ENCODE data around the genes NAA35 and TUT7.

GRCh38 chr9:83629598-83630277 is 6.8 kb downstream of the IDNK start:
- PRO-cap, result no peak
- RAMPAGE, long total RNA, result no peak

DNA sequence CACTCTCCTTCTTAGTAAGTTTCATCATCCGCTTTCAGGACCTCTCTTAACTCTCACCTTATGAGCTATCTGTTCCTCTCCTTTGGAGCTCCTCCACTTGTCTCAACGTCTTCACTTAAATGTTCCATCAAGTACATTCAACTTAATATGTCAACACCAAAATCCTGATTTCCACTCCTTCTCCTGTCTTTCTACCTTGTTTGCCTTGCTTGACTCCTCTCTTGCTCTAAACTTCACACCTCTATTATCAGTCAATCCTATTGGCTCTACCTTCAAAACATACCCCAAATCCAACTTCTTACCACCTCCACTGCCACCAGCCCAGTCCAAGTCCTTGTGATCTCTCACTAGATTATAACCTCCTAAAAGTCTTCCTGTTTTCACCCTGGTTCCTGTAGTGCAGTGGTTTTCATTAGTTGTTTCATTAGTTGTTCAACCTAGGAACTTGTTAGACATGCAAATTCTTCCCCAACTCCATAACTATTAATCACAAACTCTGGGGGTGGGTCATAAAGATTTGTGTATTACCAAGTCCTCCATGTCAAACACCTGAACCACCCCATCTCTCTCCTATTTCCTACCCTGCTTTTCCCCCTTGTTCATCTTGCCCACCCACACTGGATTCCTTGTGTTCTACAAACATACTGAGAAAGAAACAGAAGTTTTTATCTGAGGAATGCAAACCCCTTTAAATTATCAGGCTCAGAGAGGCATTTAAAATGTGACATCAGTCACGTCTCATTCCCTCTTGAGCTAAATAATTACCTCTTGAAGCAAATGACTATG is 34.4 kb downstream of the IDNK start:
- PRO-cap, result no peak
- RAMPAGE, long total RNA, result no peak

GRCh38 chr9:83670976-83671759 is 36.6 kb downstream of the UBQLN1 start:
- PRO-cap, result no peak
- RAMPAGE, long total RNA, result no peak

DNA sequence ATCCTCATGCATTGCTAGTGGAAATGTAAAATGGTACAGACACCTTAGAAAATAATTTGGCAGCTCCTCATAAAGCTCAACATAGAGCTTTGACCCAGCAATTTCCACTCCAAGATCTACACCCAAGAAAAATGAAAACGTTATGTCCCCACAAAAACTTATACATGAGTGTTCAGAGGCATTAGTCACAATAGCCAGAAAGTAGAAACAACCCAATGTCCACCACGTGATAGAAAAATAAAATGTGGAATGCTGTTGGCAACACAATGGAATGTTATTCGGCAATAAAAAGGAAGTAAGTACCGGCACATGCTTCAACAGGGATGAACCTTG is 6.1 kb downstream of the UBQLN1 start:
- PRO-cap, result no peak
- RAMPAGE, long total RNA, result no peak

- PRO-cap, result no peak
- RAMPAGE, long total RNA, result no peak
Measured at GRCh38 chr9:83965964-83966933, 9.7 kb upstream of the C9orf64 start.

GRCh38 chr9:83969618-83970713 is 10.0 kb downstream of the HNRNPK start:
- PRO-cap, result no peak
- RAMPAGE, long total RNA, result no peak

- PRO-cap, result no peak
- RAMPAGE, long total RNA, result no peak
Measured at GRCh38 chr9:83976000-83976650, 3.9 kb downstream of the HNRNPK start.

- PRO-cap, result unidirectional peak, minus-strand start at chr9:83979621
- RAMPAGE, long total RNA, result no peak
Measured at GRCh38 chr9:83979294-83980046, 545 bp downstream of the HNRNPK start.

DNA sequence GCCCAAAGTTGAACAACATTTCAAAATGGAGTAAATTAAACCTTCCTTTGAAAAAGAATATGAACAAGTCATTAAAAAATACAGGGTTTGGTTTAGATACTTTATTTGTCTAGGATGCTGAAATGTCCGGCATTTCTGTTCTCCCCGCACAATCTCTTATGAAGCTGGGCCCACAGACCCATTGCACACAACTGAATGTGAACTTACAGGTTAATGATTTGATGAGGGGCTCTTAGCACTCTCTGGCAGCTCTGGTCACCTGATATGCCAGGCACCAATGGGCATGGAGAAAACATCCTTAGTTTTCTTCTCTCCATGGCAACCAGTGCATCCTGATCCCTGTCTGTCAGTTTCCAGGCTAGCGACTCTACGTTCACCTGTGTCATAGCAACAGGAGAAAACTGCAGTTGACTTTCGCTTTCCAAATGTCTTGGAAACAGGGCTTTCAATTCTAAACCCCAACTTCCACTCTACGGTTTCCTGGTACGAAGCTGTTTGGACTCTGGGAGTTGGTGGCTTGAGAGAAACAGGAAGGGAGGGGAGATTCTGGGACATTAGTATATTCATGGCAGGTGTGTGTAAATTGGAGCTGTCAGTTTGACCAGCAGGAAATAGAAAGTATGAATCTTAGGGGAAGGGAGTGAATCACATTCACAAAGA is 74.5 kb downstream of the SLC28A3 start:
- PRO-cap, result no peak
- RAMPAGE, long total RNA, result no peak

GRCh38 chr9:84339813-84340409 is 647 bp downstream of the SLC28A3 start:
- PRO-cap, result no peak
- RAMPAGE, long total RNA, result no peak

- PRO-cap, result no peak
- RAMPAGE, long total RNA, result no peak
Measured at GRCh38 chr9:84858269-84858704, 188.8 kb downstream of the NTRK2 start.

- PRO-cap, result no peak
- RAMPAGE, long total RNA, result no peak
Measured at GRCh38 chr9:85040536-85041302, 371.2 kb downstream of the NTRK2 start.

DNA sequence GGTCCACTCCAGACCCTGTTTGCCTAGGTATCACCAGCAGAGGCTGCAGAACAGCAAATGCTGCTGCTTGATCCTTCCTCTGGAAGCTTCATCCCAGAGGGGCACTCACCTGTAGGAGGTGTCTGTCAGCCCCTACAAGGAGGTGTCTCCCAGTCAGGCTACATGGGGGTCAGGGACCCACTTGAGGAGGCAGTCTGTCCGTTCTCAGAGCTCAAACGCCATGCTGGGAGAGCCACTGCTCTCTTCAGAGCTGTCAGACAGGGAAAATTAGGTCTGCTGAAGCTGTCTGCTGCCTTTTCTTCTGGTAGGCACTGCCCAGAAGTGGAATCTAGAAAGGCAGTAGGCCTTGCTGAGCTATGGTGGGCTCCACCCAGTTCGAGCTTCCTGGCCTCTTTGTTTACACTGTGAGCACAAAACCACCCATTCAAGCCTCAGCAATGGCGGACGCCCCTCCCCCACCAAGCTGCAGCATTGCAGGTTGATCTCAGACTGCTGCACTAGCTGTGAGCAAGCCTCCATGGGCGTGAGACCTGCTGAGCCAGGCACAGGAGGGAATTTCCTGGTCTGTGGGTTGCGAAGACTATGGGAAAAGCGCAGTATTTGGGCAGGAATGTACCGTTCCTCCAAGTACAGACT is 18.7 kb downstream of the AGTPBP1 start:
- PRO-cap, result no peak
- RAMPAGE, long total RNA, result no peak

- PRO-cap, result no peak
- RAMPAGE, long total RNA, result no peak
Measured at GRCh38 chr9:85940977-85941994, at the start of gene NAA35. TSS of gene NAA35 (plus strand) at chr9:85941146.

GRCh38 chr9:86033197-86033780 is 66.1 kb downstream of the GOLM1 start:
- PRO-cap, result no peak
- RAMPAGE, long total RNA, result no peak

GRCh38 chr9:86300988-86301809 is 18.9 kb upstream of the ISCA1 start:
- PRO-cap, result no peak
- RAMPAGE, long total RNA, result no peak

DNA sequence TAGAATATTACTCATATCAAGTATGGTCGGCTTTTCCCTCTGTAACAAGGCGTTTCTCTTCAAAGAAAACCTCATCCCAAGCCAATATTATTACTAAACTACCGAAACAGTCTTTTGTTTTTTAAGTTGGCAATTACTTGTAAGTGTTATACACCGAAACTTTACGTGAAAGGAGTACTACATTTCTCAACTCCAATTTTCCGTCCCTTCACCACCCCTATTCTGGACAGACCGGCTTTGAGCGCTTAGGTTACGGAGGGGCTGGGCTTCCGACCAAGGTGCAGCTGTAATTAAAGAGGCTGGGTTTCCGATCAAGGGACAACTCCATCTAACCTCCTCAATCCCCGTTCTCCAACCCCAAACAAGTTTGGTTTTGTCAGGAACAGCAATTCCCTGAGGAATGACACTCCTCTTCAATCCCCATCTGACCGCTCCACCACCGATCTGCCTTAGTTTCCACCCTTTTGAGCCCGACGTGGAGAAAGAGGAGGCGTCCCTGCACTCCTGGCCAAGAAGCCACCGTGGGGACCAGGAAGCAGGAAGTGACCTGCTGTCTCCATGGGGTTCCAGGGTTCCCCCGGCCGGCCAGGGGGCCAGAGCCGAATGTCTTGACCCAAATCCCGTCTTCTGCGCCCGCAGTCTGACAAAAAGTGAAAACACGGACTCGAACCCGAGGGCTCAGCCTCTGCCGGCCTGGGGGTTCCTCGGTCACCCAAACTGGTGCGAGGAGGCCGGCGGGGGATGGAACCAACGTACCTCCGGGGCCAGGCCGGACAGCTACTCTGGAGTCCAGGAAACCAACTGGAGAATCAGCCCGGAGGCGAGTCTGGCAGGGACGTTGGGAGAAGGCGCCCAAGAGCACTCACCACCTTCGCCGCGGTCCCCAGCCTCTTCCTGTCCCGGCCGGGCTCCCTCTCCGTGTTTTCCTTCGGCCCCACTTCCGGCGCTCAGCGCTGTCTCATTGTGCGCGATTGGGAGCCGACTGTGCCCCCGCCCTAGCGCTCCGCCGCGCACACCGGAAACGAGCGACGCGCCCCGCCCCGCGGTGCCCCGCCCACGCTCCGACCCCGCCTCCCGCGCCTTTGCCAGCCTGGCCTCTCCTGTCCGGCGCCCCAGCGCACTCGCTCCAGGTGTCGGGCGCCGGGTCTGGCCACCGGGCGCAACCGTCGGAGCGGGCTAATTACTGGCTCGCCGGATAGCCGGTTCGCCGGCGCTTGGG is at the start of gene TUT7:
TSS of gene TUT7 (minus strand) at position 896 of the 1,219 bp plus-strand sequence.
- PRO-cap, result no peak
- RAMPAGE, long total RNA, result no peak

DNA sequence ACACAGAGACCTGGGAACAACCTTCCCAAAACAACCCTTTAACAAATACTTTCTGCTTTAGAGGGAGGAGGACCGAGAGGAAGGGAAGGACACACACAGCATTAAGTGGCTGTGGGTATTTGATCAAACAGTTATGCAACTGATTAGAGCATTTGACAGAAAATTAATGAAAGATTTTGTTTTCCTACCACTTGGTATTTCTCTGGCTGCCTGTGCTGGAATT is 153.2 kb upstream of the TUT7 start:
- PRO-cap, result no peak
- RAMPAGE, long total RNA, result no peak

DNA sequence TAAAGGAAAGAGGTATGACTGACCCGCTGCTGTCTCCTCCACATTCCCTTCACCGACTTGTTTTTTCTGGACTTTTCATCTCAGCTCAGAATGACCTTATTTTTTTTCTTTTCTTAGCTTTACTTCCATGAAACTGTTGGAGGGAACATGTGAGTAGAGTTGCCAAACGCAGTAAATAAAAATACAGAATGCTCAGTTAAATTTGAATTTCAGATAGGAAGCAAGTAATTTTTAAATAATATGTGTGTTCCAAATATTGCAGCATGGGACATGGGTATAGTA is 230.1 kb upstream of the TUT7 start:
- PRO-cap, result no peak
- RAMPAGE, long total RNA, result no peak

GRCh38 chr9:86585641-86586268 is 231.5 kb upstream of the TUT7 start:
- PRO-cap, result no peak
- RAMPAGE, long total RNA, result no peak